Foreskin keratinocyte (primary cell): ENCODE measurements around a stretch of chr2.

- RAMPAGE, total RNA, result no peak
Observed at GRCh38 chr2:101655859-101656058, 41.7 kb upstream of the MAP4K4 start.

DNA sequence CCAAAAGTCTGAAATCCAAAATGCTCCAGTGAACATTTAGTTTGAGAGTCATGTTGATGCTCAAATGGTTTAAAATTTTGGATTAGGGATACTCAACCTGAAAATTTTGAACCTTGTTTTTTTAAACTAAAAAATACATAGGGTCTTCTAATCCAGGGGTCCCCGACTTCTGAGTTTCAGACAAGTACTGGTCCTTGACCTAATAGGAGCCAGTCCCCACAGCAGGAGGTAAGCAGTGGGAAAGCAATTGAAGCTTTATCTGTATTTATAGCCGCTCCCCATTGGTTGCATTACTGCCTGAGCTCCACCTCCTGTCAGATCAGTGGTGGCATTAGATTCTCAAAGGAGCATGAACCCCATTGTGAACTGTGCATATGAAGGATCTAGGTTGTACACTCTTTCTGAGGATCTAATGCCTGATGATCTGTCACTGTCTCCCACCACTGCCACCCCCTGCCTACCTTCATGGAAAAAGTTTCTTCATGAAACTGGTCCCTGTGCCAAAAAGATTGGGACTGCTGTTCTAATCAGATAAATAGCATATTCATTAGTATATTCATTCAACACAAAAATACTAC, 18.2 kb downstream of the MAP4K4 start:
- RAMPAGE, total RNA, result no peak

- RAMPAGE, total RNA, result no peak
Observed at GRCh38 chr2:101855631-101856337, 136.0 kb upstream of the IL1R2 start.

GRCh38 chr2:101987692-101988130, 4.0 kb upstream of the IL1R2 start:
- RAMPAGE, total RNA, result no peak

GRCh38 chr2:101991531-101991709, 340 bp upstream of the IL1R2 start:
- RAMPAGE, total RNA, result no peak

DNA sequence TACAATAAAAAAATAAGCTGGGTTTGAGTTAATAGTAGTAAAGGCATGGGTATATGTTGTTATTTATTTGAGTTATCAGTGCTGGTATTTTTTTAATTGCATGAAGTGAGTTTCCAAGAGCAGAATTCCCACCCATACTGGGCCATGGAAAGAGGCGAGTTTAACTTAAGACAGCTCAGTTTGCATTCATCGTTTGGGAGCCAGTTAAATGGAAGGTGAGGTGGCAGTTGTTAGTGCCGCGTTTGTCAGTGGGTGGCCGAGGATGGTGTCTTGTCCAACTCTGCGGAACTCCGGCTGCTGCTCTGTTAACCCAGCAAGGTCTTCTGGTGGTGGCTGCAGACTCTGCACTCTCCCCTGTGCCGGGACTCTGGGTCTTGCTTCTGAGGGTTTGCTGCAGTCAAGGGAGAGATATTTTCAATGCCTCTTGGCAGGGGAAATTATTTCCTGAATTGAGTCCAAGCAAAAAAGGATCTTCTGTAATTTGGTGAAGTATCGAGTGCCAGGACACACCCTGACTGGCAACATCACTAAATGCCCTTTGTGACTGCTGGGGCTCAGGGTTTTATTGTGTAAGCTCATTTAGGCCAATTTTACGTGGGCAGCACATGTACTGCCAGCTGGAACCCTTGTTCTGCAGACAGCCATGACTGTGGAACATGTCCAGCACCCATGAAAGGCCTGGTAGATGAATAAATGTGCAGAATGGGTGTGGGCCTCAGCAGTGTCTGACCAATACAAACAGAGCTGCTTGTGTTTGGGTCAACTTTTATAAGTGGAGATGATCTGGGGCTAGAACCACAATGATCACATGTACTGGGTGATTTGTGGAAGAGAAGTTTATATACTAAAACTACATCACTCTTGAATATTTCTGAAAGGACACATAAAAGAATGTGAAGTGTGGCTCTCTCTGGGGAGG, 58.1 kb downstream of the IL1R2 start:
- RAMPAGE, total RNA, result no peak

DNA sequence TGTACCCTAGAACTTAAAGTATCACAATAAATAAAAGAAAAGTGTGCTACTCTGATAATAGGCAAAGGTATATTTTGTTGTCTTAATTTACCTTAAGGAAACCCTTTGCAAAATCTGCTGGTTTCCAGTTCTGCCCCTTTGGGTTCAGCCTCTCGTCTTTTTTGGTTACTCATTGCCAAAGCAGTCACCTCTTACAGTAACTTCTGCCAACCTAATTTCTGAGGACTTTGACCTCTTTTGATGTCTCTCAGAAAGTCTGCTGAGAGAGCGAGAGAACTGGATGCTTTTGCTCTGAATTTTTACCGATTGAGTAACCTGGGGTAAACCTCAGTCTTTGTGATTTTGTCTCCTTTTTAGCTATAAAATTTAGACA, 34.9 kb upstream of the IL1R1 start:
- RAMPAGE, total RNA, result no peak

DNA sequence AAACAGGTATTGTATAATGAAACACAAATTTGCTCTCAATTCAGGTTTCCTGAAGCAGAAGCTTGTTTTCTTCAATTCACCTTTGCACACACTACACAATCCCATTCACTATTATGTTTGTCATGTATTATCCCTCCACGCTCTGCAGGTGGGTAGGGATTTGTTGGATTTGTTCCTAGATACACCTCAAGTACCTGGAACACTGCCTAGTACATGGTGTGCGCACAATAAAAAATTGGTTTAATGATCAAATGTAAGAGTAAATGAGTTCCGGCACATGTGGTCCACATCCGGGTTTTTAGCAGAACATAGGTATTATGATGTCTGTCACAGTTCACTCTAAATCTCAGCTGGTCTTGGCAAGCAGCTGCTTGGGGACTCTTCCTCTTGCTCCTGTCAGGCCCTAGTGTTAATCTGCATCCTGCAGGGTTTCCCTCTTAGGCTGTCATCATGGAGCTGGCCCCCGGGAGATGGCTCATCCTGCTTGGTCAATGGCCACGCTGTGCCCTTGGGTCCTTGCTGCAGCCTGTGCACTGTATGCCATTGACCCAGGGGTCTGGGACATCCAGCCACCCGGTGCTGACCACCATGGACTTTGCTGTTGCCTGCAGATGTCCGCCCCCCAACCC, 21.8 kb upstream of the IL1R1 start:
- RAMPAGE, total RNA, result no peak

- RAMPAGE, total RNA, result no peak
Observed at GRCh38 chr2:102397750-102398304, 25.1 kb upstream of the IL18RAP start.

- RAMPAGE, total RNA, result no peak
Observed at GRCh38 chr2:102685461-102685965, 51.2 kb downstream of the MFSD9 start.

GRCh38 chr2:102723914-102724223, 12.8 kb downstream of the MFSD9 start:
- RAMPAGE, total RNA, result no peak

- RAMPAGE, total RNA, result no peak
Observed at GRCh38 chr2:104043944-104044245, 810.0 kb upstream of the POU3F3 start.

DNA sequence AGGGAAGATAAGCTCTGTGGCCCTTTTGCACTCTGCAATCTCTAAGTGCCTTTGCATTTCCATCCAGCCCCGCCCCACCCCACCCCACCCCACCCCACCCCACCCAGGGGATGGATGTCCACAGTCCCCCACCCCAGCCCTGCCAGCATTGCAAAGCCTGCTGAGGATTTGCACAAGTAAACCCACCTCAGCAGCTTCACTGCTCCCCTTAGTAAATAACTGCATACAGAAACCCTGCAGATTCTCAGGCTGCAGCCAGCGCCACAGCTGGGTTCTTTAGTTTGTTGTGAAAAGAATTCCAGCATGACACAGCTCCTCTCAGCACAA, 95.9 kb upstream of the POU3F3 start:
- RAMPAGE, total RNA, result no peak

- RAMPAGE, total RNA, result no peak
Observed at GRCh38 chr2:104872933-104873775, 19.2 kb downstream of the POU3F3 start.

DNA sequence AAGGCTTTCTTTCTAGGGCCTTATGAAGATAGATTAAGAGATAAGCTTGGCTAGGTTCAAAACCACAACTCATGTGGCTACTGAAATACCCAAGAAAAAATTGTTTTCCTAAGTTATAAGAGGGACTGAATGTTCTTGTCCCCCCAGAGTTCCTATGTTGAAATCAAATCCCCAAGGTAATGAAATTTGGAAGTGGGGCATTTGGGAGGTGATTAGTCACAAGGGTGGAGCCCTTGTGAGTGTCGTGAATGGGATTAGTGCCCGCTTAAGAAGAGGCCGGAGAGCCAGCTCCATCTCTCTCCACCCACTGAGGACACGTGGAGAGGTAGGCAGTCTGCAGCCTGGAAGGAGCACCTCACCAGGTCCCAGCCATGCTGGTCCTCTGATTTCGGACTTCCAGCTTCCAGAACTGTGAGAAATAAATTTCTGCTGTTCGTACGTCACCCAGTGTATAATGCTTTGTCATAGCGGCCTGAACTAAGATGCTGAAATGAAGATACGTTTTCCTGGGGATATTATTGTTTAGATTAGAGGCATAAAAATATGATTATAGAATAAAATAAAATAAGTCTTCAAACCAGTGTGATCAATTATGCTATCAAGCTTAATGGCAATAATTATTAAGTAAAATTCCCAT, 44.1 kb downstream of the POU3F3 start:
- RAMPAGE, total RNA, result no peak

GRCh38 chr2:105266782-105267600, 25.4 kb downstream of the GPR45 start:
- RAMPAGE, total RNA, result no peak

DNA sequence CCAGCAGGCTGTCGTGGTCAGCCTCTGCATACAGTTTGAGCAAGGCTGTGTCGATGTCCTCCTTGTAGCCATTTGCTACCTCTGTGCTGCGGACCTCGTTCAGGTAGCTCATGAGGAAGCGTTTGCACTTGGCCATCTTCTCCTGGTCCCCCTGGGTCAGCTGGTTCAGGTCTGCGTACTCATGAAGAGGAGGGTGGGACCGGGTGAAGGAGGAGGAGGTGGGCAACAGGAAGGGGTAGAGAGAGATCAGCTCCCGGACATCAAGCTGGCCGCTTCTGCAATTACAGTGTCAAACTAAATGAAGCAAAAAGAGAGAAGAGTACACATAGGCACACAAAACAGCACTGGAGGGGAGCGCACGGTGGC, 38.9 kb downstream of the GPR45 start:
- RAMPAGE, total RNA, result no peak

DNA sequence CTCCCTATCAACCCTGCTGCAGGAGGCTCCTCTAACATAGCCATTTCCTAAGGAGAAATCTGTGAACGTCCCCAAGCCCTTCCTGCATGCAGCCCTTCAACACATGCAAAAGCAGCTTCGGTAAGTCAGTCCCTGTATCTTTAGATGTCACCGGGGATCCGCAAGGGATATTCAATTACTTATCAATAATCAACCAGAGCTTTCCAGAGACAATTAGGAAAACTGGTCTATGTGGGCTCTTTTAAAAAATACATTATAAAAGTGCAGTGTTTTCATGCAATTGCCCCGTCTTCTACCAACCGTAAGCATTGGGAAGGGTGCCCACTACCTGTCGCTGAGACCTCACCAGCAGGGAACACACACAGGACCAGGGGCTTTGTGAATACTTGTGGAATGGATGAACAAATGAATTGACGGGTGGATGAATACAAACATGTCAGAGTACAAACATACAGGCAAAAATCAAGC, 5.6 kb downstream of the FHL2 start:
- RAMPAGE, total RNA, result no peak

DNA sequence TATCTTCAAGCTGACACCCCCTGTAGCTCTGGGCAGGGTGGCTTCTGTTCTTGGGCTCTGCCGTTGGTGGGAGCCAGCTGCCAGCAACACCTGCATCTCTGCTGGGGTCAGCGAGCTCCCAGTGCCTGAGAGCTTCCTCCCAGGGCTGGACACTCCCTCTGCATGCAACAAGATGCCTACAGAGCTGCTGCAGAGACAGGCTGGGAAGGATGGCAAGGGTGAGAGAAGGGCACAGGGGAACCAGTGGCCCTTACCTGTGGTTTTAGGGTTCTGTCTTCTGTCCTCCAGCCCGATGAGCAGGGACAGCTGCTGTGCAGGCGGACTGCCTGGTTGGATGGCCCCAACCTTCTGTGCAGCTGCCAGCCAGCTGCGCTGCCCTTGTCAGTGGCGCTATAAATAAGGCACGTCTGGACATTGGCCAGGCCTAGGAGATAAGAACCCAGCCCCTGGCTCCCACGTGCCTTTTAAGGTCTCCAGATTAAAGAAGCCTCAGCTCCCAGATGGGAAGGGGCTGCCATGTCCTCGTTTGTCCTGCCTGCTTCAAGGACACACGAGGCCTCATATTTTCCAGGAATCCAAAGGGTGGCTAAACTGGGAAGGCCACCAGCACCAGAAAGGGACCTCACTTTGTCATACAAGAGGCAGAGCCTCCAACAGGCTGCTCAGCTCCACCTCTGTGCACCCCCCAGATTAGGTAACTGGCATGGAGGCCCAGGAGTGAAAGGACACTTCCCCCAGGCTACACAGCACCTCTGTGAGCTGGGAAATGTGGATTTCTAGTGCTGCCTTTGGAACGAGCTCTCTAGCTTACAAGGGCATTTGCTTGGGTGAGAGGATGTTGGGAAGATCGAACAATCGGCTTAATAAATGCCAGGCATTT, 39.5 kb upstream of the FHL2 start:
- RAMPAGE, total RNA, result no peak

GRCh38 chr2:105455564-105456260, 56.9 kb upstream of the FHL2 start:
- RAMPAGE, total RNA, result no peak